Pericardium fibroblast (primary cell): ENCODE data around the genes SPRR2E and LORICRIN.

- RAMPAGE, long total RNA = no peak
Observed at GRCh38 chr1:152112065-152113069, 2.9 kb downstream of the TCHH start.

- RAMPAGE, long total RNA = no peak
Observed at GRCh38 chr1:152708202-152708438, 160 bp downstream of the LCE4A start.

- RAMPAGE, long total RNA = no peak
Observed at GRCh38 chr1:153094386-153094783, at the start of gene SPRR2E. SPRR2E (minus strand) TSS chr1:153094526.

DNA sequence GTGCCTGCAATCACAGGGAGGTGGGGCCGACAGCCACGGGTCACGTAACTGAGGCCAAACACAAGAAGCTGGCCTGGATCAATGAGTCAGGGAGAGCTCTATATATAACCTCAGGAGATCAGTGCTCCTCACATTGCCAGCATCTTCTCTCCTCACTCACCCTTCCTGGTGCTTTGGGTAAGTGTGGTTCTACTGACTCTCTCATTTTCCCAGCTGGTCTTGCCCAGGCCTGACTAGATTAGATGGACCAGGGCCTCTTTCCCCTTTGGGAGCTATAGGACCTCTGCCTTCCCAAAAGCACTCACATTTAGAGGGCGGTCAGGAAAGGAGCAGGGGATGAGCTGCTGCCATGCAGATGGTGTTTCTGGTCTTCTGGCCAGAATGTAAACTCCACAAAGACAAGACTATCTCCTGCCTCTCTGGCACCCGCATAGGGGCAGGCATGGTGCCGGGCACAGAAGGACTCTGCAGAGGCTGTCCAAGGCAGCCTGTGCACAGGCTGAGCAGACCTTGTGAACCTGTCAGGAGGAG, at the start of gene LORICRIN:
LORICRIN (plus strand) TSS at position 131 of the 531 bp plus-strand sequence.
- RAMPAGE, long total RNA = no peak

- RAMPAGE, long total RNA = no peak
Observed at GRCh38 chr1:153373956-153374565, 1.4 kb downstream of the S100A12 start.

DNA sequence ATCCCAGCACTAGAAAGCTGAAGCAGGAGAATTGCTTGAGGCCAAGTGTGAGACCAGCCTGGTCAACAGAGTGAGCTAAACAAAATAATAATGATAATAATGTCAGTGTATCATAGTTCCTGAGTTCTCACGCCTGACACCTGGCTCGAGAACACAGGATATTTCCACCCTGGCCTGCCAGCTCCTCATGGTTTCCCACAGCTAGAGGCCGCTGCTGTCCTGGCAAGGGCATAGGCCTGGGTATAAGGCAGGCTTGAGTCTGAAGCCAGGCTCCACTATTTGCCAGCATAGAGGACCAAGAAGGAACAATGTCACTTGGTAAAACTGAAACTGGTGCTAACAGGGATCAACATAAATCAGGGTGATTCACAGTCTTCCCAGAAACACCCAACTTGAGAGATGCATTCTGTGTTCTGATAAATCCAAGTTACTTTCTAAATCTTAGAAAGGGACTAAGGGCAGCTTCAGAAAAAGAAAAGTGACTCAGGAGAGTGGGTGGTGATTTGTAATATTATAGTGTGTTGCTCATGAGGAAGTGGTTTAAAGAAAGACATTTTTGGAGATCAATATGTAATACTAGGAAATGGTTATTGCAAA, 6.9 kb upstream of the S100A2 start:
- RAMPAGE, long total RNA = no peak

- RAMPAGE, long total RNA = no peak
Observed at GRCh38 chr1:153617532-153618152, 1.5 kb upstream of the S100A14 start.

GRCh38 chr1:153653151-153653635, 5.3 kb upstream of the SNAPIN start:
- RAMPAGE, long total RNA = no peak

- RAMPAGE, long total RNA = no peak
Observed at GRCh38 chr1:153687607-153688003, 9.1 kb downstream of the NPR1 start.

DNA sequence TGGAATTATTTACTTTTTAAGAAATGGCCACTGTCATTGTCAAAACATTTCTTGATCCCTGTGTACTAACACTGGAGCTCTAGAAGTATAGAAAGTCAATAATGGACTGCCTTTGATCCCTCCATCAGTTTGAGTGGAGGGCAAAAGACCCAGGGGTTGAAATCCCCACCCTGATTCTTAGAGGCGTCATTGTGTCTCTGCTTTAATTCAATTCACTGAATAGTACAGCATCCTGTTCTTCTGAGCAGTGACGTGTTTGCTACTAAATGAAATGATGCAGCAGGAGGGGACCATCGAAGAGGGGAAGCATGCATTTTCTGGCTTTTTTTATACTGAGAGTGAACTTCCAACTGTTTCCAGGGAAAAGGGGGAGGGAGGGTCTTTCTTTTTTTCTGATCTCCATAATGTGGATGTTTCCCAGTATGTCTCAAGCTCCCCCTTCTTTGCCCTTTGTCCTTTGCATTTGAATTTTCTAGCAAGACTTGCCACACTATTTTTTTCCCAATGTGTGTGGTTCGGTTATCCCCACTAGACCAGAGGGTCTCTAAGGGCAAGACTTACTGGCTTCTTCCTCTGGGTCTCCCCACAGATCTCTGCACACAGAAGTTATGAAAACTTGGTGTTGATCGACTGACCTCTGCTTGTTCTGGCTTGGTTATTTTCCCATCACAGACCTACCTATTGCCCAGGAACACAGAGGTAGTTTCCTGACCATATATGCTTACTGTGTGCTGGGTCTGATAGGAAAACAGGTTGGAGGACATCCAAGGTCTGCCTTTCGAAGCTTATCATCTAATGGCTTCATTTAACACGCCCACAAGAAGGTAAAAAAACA, 2.7 kb downstream of the INTS3 start:
- RAMPAGE, long total RNA = no peak

DNA sequence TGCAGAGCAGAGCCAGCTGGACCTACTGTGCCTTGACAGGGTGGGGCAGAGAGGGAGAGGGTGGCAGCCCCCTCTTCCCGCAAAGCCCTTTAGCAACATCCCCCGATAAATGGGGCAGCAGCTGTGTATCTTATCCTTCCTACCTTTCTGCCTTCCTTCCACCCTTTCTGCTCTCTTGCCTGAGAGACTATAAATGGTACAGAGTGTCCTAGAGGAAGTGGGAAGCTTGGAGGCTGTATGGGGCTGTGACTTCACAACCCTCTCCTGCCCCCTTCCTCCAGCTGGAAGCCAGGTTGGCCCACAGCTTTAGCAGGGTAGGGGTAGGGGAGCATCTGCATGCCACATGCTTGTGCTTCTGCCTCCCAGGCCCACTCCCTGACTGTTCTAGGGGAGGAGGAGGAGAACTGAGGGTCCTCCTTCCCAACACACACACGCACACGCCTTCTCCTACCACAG, 4.0 kb upstream of the SLC27A3 start:
- RAMPAGE, long total RNA = no peak

DNA sequence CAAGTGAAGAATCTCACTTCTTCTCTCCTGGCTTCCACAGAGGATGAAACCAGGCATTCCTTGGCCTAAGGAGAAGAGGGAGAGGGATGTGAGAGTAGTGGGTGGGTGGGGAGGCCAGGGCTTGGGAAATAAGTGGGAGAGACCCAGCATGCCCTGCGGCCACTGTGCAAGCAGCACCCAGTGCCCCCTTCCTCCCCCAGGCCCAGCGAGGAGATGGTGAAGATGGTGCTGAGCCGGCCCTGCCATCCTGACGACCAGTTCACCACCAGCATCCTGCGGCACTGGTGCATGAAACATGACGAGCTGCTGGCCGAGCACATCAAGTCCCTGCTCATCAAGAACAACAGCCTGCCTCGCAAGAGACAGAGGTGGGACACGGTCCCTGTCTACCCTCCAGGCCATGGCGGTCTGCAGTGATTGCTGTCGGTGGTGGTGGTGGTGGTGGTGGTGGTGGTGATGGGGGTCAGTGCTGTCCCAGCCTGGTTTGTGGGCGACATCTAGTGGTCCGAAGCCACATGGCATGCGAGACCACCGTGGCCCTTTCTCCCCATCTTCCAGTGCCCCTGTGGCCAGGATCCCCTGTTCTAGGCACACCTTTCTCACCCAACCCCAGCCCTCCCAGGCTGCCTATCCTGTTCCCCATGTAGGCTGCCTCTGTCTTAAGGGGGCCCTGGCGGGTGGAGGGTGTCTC, 3.5 kb upstream of the SLC27A3 start:
- RAMPAGE, long total RNA = no peak

DNA sequence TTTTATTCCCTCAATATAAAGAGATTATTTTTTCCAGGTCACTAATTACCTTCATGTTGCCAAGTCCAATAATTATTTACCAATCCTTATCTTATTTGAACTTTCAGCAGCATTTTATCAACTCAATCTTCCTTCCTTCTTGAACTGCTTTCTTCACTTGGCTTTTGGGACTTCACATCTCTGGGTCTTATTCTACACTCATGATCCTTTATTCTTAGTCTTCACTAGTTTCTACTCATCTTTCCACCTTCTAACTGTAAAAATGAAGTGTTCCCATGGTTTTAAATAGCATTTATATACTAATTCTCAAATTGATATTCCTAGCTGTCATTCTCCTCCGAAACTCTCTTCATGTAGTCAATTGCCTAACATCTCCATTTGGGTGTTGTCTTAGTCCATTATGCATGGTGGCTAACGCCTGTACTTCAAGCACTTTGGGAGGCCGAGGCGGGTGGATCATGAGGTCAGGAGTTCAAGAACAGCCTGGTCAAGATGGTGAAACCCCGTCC, 73.1 kb downstream of the SLC27A3 start:
- RAMPAGE, long total RNA = no peak

DNA sequence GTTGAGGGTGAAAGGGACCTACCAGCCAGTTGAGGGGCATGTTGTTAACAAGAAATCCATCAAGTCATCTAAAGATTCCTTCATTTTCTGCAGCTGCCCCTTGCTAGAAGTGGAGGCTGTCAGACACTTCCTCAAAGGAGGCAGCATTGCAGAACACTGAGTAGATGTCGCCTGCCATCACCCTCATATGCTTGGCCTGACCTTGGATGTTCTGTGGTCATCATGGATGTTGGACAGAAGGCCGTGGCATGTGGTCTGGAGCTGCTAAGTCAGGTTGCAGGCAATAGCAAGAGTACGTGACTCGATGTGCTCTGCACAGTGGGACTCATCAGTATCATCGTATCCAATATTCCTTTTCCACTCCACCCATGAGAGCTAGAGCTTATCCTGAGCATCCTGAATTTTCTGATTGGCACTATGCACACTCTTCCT, 70.6 kb downstream of the GATAD2B start:
- RAMPAGE, long total RNA = no peak

DNA sequence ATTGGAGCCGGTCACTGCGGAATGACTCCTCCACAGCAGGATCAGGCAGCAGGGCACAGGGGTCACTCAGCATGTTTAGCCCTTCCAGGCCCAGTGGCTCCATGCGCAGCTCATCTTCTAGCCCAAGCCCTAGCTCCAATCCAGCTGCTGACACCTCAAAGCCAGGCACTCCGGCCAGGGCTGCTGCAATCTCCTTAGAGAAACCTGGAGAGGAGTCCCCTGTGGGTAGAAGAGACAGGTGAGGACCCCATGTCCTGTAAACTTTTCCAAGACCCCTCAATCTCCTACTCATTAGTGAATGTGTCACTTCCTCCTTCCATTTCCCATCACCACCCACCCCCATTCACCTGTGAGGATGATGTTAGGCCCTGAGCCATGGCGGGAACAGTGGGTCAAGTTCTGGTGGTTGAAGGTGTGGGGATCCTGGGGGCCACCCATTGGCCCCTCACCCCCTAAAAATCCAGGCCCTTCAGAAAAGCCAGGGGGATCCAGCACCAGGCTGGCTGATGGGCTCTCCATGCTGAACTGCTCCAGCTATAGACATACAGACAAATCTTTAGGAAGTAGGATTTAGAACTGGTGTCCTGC, 1.7 kb upstream of the DENND4B start:
- RAMPAGE, long total RNA = no peak

DNA sequence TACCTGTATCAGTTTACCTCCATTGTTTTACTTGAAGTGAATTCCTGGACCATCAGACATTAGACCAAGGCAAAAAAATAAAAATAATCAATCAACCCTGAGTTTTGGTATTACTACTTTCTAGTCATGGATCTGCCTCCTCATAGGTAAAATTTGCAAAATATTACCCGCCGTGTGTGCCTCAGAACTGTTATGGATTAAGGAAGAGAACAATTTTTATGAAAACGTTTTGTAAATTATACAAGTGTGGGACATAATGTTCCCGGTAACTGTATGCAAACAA, 926 bp upstream of the CREB3L4 start:
- RAMPAGE, long total RNA = no peak

GRCh38 chr1:153977106-153977544, 349 bp downstream of the JTB start:
- RAMPAGE, long total RNA = no peak

- RAMPAGE, long total RNA = no peak
Observed at GRCh38 chr1:154327128-154327497, 1.8 kb downstream of the ATP8B2 start.

- RAMPAGE, long total RNA = no peak
Observed at GRCh38 chr1:154409985-154410930, 5.1 kb downstream of the IL6R start.

- RAMPAGE, long total RNA = no peak
Observed at GRCh38 chr1:154418048-154419180, 13.3 kb downstream of the IL6R start.